Diencephalon (tissue), 2 donors: Measurements from ENCODE around the gene TIE1.

GRCh38 chr1:43271291-43272177, 1.8 kb downstream of the TMEM125 start:
- RAMPAGE, long total RNA, result no peak

DNA sequence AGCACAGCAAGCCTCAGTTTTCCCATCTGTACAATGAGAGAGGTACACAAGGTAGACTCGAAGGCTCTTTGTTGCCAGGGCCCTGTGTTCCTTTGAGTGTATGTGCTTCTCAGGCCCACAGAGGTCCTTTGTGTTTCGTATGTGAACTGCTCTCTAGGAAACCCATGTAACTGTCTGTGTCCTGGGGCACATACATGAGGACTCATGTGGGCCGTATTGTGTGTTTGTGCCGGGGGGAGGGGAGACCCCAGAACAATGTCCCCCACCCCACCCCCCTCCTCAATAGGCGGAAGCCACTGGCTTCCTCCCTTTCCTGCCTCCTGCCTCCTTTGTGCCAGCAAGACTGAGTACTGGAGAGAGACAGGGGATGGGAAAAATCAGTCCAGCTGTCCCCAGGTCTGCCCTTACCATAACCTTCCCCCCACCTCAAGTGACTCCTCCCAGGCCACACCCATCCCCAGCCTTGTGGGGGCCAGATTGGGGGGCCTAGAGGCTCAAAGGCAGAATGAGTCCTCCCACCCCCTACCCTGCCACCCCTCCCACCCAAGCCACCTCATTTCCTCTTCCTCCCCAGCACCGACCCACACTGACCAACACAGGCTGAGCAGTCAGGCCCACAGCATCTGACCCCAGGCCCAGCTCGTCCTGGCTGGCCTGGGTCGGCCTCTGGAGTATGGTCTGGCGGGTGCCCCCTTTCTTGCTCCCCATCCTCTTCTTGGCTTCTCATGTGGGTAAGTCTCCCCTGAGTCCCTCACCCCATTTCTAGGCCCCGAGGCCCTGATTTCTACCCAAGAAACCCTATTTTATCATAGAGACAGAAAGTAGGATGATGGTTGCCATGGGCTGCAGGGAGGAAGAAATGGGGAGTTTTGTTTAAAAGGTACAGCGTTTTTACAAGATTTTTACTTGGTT, at the start of gene TIE1:
Gene TIE1, plus strand, starts transcription at position 584 of the 912 bp plus-strand sequence.
- RAMPAGE, long total RNA, result no peak

- RAMPAGE, long total RNA, result no peak
These were observed 1.9 kb downstream of the TIE1 start for GRCh38 chr1:43302589-43303115.

- RAMPAGE, long total RNA, result no peak
These were observed 8.8 kb upstream of the CDC20 start for GRCh38 chr1:43349820-43350458.

DNA sequence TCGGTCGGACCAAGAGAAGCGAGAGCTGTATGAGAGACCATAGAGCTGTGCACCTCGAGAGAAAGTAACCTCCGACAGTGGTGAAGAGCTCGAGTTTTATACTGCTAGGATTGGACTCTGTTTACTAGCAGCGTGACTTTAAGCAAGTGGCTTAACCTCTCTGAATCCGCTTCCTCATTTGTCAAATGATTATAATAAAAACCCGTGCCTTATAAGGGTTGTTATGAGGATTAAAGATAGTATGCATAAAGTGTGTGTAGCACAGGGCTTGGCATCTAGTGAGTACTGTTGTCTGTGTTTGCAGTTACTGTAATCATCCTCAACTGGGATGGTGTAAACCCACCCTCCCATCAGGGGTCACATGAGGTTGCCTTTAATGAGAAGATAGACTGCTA, 4.0 kb downstream of the PTPRF start:
- RAMPAGE, long total RNA, result no peak

GRCh38 chr1:43549932-43551049, 19.6 kb downstream of the PTPRF start:
- RAMPAGE, long total RNA, result no peak

DNA sequence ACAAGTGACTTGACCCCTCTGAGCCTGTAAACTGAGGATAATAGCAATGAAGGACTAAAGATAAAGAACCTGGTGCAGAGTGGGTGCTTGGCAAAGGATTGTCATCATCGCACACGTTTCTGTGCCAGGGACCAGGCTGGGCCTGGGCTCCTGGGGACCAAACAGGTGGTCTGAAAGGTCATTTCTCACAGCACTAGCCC, 21.6 kb downstream of the PTPRF start:
- RAMPAGE, long total RNA, result no peak

GRCh38 chr1:43558256-43559430, 28.0 kb downstream of the PTPRF start:
- RAMPAGE, long total RNA, result no peak

- RAMPAGE, long total RNA, result no peak
These were observed 27.7 kb upstream of the KDM4A start for GRCh38 chr1:43621846-43623053.

DNA sequence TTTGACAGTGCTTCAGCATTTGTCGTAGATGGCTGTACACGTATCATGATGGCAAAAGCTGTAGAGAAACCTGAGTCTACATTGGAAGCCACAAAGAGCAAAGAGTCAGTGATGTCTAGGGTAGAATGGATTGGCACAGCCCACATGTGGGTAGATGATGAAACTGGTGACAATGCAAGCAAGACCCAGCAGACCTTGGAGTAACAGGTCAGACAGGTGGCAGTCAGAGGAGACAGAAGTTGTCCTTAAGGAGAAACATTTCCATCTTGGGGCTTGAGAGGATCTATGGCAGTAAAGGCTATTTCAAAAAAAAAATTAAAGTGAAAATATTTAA, 101.2 kb upstream of the ARTN start:
- RAMPAGE, long total RNA, result no peak

DNA sequence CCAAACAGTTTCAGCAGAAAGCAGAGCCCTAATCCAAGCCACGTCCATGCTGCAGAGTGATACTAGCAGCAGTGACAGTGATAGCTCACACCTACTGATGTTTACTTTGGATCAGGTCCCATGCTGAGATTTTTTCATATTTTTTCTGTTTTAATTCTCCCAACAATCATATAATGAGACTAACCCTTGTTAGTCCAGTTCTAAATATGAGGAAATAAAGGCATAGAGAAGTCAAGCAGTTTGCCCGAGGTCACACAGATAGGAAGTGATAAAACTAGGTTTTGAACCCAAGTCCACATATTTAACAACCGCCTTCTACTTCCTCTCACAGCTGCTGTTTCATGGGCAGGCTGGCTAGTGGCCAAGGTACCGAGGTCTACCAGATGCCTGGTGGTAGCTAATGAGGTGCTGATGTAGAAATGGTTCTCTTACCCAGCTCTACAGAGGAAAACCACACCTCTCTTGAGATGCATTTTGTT, 80.3 kb upstream of the ARTN start:
- RAMPAGE, long total RNA, result no peak

- RAMPAGE, long total RNA, result no peak
These were observed 1.1 kb downstream of the CCDC24 start for GRCh38 chr1:43992354-43992960.

DNA sequence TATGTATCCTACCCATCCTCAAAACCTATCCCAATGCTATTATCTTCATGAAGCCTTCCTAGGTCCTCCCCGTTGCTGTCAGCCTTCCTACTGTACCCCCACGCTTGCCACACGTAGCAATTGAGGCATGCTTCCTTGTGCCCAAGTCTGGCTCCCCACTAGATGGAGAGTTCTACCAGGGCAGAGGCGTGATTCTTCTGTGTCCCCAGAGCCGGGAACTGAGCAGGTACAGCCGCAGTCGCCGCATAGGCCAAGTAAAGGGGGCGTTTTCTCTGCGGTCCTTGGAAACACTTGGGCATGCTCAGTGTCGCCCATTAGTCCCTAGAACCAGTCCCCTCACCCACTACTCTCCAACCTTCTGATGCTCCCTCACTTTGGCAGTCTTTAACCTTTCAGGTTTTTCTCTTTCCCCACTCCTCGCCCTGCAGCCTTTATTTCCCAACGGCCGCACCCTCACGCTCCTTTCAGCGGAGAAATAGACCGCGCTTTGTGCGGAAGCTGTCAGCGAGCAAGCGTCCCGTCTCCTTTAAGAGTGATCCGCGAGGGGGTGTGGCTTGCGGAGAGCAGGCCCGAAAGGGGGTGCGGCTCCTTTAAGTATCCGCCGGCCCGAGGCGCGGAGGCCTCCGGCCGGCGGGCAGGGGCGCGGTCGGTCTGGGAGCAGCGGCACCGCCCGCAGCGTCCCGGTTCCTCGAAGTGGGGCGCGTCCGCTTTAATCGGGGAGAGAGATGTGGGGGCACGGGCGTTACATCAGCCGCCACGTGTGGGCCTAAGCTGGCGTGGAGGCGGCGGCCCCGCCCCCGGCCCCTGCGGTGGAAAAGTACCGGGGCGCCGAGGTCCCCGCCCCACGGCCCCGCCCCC, 1.5 kb downstream of the SLC6A9 start:
- RAMPAGE, long total RNA, result no peak

GRCh38 chr1:44068369-44069033, 37.2 kb upstream of the SLC6A9 start:
- RAMPAGE, long total RNA, result no peak

DNA sequence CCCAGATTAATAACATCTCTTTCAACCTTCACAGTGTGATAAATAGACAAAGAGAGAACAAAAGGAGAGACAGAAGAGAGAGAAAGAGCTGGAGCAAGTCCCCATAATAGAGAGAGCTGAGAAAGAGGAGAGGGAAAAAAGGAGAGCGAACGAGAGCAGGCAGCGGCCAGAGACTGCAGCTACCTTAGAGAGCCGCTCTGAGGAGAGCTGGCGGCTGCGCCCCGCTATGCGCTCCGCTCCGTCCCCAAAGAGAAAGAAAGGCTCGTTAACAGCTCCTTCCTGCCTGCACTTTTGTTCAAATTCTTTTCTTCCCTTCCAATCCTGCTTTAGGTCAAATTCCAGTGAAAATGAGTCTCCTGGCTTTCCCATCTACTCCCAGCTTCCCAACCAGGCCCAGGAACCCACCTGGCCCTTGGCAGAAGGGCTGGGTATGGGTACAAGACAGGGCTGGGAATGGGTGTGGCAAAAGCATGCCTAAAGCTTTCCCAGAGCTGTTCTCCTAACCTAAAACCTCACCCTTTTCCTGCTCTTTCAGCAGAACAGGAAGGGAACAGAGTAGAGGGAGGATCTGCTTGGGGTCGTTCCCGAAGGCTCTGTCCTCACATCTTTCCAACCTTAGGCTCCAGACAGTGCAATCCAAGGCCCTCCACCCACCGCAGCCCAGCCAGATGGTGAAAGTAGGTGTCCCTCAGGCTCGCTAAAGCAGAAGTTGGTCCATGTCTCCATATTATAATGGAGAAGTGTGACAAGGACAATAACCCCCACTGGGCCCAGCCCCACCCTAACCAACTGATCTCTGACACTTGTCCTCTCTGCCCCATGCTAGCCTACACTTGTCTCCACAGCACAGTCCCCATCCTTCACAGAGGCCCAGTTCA, 48.4 kb downstream of the DMAP1 start:
- RAMPAGE, long total RNA, result no peak

GRCh38 chr1:44352593-44353260, 2.3 kb downstream of the ERI3 start:
- RAMPAGE, long total RNA, result no peak

GRCh38 chr1:44408376-44409336, 3.6 kb downstream of the RNF220 start:
- RAMPAGE, long total RNA, result no peak

GRCh38 chr1:44635698-44636334, 38.5 kb downstream of the TMEM53 start:
- RAMPAGE, long total RNA, result no peak

DNA sequence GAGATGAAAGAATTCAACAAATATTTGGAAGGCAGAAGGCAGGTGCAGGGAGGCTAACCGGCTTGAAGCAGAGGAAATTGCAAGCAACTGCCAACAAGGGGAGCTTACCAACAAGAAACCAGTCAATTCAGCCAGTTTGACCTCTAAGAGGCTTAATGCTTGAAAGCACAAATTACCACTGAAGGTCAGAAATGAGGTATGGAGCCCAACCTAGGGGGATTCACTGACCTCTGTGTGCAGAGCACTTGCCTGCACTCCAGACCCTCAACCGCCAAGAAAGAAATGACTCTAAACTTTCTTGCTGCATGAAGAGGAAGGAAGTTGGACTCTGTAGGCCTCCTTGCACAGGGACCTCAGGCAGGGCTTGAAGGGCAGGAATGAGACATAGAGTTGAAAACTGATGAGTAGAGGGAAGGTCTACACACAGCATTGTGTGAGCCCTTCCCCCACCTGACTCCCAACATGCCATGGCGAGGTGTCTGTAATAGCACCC, 10.0 kb downstream of the ARMH1 start:
- RAMPAGE, long total RNA, result no peak

DNA sequence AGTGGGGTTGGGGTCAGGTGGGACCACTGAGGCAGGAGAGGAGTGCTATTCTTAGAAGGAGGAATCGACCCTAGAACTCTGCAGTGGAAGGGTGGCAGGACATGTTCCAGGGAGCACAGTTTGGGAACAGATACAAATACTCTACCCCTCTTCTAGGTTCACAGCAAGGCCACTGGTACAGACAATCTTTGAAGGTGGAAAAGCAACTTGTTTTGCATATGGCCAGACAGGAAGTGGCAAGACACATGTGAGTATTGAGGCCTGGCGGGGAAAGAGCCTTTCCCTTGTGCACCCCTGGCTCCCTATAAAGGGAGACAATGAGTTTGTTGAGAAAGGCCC, 17.7 kb downstream of the KIF2C start:
- RAMPAGE, long total RNA, result no peak